HT1080 (cell line): ENCODE data around the genes LEUTX and DYRK1B.

RAMPAGE:
- cytosol, long total RNA, result no peak
- long total RNA, result no peak
- nucleus, long total RNA, result no peak
Measured at GRCh38 chr19:39372096-39372990, 18.6 kb downstream of the PAF1 start.

DNA sequence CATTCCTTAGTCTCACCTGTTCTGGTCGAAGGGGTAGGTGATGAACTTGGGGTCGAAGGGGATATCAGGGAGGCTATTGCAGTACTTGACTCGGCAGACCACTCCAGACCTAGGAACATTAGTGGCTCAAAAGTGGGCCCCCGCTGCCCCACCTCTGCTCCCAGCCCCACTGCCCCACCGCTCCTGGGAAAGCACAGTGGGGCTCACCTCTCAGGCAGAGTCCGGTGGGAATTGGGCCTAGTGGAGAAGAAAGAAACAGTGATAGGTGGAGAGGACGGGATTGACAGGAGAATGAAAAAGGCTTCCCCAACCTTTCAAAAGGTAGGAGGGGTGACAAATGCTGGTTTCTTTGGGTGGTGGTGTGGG is 870 bp downstream of the PAF1 start:
RAMPAGE:
- cytosol, long total RNA, result no peak
- long total RNA, result no peak
- nucleus, long total RNA, result no peak

GRCh38 chr19:39405216-39405758 is 1.4 kb upstream of the ZFP36 start:
RAMPAGE:
- cytosol, long total RNA, result no peak
- long total RNA, result no peak
- nucleus, long total RNA, result no peak

RAMPAGE:
- cytosol, long total RNA, result no peak
- long total RNA, result no peak
- nucleus, long total RNA, result no peak
Measured at GRCh38 chr19:39413933-39415107, 1.9 kb downstream of the PLEKHG2 start.

GRCh38 chr19:39457523-39458242 is 12.3 kb downstream of the SUPT5H start:
RAMPAGE:
- cytosol, long total RNA, result no peak
- long total RNA, result no peak
- nucleus, long total RNA, result no peak

DNA sequence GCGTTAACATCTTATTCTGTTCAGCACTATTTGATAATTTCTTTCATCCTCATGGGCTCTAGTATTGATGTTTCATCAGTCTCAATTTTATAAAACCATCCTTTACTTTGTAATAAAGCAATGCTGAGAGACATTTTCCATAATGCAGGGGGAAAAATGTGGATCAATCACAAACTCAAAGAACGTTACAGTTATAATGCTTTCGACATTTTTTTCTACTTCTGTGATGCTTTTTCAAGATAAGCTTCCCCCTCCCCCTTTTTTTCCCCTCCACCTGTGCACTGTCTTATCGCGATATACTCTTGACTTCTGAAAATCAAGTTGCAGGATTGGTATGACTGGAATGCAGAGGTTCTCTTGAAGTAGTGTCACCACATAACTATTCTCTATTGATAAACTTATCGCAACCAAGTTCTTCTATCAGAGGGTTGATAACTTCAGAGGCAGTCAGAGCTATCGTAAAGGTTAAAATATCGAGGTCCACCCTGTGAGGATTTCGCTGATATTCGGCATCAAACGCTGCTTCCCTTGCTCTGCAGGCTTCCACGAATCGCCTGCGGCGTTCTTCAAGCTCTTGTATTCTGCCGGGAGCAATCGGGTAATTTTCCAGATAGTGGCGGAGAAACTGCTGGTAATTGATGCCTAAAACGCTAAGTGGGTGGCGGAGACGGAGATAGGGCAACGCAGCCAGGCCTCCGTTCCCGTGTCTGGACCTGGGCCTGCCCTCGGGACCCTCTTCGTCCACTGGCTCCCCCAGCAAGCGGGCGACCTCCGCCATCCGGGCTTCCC is 777 bp downstream of the EID2 start:
RAMPAGE:
- cytosol, long total RNA, result no peak
- long total RNA, result no peak
- nucleus, long total RNA, result no peak

DNA sequence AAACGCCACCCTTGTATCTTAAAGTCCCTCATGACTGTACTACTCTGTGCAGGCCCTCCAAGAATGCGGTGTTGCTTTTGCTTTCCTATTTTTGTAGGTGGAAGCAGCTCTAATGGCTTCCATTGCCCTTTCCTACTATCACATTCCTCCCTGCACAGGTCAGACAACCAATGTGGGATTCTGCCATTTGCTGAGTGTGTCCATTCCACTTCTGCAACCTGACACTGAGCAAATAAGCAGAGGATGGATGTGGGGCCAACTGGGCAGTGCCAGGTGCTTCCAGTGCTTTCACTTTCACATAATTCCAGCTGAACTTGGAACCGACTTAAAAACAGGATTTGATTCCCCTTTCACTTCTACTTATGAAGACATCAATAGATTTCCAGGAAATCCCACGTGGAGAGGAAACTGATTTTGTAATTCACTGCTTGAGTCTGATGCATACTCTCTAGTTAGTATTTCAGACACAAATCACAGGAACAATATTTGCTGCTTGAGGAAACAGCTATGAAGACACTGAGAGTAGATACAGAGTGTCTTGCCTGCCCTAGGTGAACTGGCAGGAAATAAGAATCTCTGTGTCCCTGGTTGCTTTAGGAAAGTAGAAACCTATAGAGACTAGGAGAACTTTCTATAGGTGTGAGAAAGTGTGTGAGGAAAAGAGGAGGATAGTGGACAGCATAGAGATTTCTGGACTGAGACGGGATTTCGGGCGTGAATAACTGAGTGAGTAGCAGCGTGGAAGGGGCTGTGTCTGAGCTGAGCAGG is 22.4 kb downstream of the LGALS16 start:
RAMPAGE:
- cytosol, long total RNA, result no peak
- long total RNA, result no peak
- nucleus, long total RNA, result no peak

RAMPAGE:
- cytosol, long total RNA, result no peak
- long total RNA, result no peak
- nucleus, long total RNA, result no peak
Measured at GRCh38 chr19:39778559-39779096, at the start of gene LEUTX. Gene LEUTX (plus strand): TSS chr19:39778854.

RAMPAGE:
- cytosol, long total RNA, result no peak
- long total RNA, result no peak
- nucleus, long total RNA, result no peak
Measured at GRCh38 chr19:39833713-39834826, at the start of gene DYRK1B. Gene DYRK1B (minus strand): TSS chr19:39834162.

RAMPAGE:
- cytosol, long total RNA, result no peak
- long total RNA, result no peak
- nucleus, long total RNA, result no peak
Measured at GRCh38 chr19:39958926-39959568, 11.9 kb upstream of the PSMC4 start.

DNA sequence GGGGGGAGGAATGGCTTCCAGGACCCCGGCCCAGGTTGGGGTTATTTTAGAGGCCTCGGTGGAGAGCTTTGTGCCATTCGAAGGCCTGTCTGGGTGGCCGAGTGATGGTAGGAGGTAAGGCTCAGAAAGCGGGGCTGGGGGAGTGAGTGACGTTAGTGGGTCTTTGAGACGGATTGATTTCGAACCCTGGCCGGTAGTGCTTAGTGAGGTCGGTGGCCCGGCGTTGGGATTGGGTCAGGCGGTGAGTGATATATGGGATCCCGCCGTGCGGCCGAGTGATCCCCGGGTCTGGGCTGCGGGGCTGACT is 296 bp downstream of the PSMC4 start:
RAMPAGE:
- cytosol, long total RNA, result no peak
- long total RNA, result no peak
- nucleus, long total RNA, result no peak

DNA sequence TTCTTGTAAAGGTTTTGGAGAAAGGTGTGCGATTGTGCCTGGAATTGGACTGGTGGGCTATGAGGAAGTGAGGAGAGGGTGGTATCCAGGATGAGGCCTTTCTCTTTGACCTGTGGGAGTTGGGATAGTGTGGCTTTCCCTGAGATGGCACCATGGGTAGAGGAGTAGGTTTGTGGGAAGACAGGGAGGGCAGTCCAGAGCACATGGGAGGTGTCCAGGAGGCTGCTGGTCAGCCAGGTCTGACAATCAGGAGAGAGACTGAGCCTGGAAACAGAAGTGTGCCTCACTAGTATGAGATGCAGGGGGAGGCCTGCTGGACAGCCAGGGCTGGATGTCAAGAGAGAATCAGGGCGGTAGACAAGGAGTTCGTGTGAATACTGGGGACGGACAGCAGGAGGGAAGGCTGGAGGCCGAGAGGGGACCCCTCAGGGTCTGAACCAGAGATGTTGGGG is 2.8 kb downstream of the PSMC4 start:
RAMPAGE:
- cytosol, long total RNA, result no peak
- long total RNA, result no peak
- nucleus, long total RNA, result no peak

GRCh38 chr19:40217935-40218230 is 301 bp downstream of the TTC9B start:
RAMPAGE:
- cytosol, long total RNA, result no peak
- long total RNA, result no peak
- nucleus, long total RNA, result no peak

DNA sequence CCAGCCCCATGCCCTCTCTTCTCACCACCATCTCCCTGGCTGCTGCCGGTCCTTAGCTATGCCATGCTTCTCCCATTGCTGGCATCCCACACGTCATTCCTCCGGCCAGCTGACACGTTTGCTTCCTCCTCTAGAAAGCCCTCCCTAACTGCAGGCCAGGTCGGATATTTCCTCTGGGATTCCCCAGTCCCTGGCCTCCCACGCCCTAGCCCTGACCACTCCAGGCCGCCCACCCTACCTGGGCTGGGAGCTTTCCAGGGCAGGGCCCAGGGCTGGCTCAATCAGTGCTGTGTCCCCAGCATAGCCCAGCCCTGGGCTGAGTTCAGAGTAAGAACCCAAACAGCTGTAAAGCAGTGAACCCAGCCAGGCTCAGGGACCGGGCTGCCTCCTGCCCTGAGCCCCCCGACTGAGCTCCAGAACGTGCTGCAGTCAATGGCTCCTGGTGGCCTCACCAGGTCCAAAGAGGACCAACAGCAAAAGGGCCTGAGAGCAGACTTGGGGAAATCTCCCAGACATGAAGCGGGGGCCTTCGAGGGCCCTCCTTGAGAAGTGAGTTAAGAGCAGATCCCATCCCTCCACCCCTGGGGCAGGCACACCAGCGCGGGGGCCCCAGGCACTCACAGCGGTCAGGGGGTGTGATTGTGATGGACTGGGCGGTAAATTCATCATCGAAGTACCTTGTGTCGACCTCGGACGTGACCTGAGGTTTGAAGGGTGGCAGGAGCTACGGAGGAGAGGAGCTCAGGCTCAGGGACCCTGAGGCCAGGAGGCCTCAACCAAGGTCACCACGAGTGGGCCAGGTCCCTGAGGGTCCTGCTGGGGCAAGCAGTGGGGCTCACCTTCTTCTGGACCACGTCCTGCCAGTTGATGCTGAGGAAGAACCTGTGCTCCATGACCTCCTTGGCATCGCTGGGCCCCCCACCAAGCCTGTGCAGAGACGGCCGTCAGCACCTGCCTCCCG is 8.2 kb upstream of the CCNP start:
RAMPAGE:
- cytosol, long total RNA, result no peak
- long total RNA, result no peak
- nucleus, long total RNA, result no peak

DNA sequence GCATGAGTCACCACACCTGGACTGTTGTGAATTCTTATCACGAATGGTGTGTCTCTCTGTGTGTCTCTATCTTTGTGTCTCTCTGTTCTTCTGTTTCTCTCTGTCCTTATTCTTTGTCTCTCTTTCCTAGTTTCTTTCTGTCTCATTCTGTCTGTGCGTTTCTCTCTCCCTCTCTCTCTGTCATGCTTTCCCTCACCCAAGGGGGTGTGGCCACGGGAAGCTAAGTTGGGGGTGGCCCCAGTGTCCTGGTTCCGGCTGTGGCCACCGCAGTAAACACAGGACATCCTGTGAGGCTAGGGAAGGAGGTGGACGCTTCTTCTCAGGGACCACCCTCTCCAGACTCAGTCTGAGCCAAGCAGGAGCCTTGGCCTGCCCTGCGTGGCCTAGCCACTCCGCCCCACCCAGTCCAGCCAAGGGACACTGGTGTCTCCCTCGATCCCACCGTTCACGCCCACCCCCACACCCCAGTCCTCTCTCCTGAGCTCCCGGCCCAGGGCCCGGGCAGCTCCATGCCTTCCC is 3.9 kb upstream of the PRX start:
RAMPAGE:
- cytosol, long total RNA, result no peak
- long total RNA, result no peak
- nucleus, long total RNA, result no peak

DNA sequence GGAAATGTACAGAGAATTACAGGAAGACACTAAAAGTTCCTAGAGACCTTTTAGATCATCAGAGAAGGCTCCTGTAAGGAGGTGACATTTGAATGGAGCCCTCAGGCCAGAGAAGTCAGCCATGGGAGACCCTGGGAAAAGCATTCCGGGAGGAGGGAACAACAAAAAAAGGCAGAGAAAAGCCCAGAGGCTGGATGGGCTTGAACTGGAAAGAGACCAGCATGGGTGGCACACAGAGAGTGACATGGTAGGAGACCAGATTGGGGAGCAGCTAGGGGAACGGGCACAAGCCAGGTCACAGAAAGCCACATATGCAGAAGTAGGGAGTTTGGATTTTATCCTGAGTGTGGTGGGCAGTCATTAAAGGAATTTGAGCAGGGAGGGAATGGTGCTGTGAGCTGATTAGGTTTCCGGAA is 1.2 kb downstream of the SERTAD1 start:
RAMPAGE:
- cytosol, long total RNA, result no peak
- long total RNA, result no peak
- nucleus, long total RNA, result no peak

DNA sequence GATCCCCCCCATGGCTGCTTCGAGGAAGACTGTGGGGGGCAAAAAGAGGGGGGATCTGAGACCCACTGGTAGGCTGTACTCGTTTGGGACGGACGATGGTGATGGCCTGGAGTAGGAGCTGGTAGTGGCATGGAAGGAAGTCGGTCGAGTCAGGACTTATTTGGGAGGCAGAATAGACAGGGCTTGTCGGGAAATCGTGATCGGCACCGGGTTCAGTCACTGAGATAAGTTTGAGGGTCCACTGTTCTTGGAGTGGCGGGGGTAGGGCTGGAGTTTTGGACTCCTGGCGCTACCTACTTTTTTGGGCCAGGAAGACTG is 869 bp downstream of the SERTAD1 start:
RAMPAGE:
- cytosol, long total RNA, result no peak
- long total RNA, result no peak
- nucleus, long total RNA, result no peak

DNA sequence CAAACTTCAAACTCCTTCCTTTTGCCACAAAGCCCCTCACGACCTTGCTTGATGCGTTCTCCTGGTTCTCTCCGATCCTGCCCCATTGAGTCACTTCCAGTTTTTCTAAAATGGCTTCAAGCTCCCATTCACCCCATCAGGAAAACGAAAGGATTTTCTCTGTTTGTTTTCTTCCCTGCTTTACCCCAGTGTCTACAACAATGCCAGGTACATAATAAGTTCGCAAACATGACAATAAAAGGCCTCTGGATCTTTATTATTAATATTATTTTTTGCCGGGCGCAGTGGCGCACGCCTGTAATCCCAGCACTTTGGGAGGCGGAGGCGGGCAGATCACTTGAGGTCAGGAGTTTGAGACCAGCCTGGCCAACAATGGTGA is 862 bp upstream of the SERTAD3 start:
RAMPAGE:
- cytosol, long total RNA, result no peak
- long total RNA, result no peak
- nucleus, long total RNA, result no peak

DNA sequence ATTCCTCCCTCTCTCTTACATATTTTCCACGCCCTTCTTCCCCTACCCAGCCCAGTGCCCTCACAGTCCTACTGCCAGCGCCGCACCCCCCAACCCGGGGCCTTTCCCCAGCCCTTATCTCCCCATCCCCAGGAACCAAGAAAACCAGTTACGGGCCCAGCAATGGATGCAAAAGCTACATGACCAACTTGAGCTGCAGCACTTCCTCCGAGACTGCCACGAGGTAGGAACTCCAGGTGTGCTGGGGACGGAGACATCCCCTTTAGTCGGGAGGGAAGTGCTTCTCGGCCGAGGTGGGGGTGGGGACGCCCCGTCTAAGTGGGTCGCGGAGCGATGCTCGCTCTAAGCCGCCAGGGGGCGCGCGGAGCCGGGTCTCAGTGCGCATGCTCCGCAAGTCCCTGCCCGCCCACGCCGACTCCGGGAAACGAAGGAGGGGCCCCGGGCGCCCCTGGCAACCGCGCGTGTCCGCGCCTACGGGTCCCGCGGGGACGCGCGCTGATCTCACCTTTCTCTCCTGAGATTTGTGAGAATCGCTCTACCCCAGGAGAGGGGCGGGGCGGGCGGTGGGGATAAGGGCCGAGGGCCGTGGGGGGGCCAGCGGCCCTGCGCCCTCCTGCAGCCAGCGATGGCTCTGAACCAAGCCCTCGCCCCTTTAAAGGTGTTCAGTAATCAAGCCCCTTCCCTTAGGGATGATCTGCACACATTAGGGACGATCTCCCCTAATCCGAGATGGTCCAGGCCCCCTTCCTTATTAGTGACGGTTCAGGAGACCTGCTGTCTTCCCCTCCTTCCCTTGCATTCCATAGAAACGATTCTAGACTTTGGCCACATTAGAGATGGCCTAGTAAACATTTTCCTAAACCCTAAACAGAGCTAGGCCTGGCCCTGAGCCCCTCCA is 47.5 kb upstream of the SHKBP1 start:
RAMPAGE:
- cytosol, long total RNA, result no peak
- long total RNA, result no peak
- nucleus, long total RNA, result no peak

DNA sequence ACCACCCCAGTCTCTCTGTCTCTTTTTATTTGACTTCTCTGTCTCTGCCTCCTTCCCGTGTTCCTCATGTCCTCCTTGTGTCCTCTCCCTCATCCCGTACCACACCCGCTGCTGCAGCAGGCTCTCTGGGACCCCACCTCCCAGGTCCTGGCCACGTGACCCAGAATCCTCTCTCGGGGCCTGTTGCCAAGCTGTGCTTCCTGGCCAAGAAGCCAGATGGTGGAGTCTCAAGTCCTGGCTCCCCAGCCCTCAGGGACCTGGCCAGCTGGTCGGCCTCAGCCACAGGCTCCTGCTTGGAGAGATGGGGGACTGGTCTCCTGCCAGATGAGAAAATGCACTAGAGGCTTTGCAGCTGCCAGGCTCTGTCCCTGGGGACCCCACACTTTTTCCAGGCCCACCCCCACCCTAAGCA is 34.5 kb upstream of the SHKBP1 start:
RAMPAGE:
- cytosol, long total RNA, result no peak
- long total RNA, result no peak
- nucleus, long total RNA, result no peak